Spinal cord (tissue), 3 donors: ENCODE results near the genes ZNF248, HNRNPF and TMEM72.

GRCh38 chr10:37856696-37857876 lies at the start of gene ZNF248:
Gene ZNF248 (minus strand): TSS chr10:37857610.
- PRO-cap = bidirectional peak, plus-strand start at chr10:37857777, minus-strand start at chr10:37857629
- RAMPAGE, long total RNA = start-site peak on the minus strand at chr10:37857563-37857621, 206 and 206 reads in 2 replicates

- PRO-cap = no peak
- RAMPAGE, long total RNA = no peak
Measured at GRCh38 chr10:37975293-37975978, 1.0 kb downstream of the ZNF25 start.

DNA sequence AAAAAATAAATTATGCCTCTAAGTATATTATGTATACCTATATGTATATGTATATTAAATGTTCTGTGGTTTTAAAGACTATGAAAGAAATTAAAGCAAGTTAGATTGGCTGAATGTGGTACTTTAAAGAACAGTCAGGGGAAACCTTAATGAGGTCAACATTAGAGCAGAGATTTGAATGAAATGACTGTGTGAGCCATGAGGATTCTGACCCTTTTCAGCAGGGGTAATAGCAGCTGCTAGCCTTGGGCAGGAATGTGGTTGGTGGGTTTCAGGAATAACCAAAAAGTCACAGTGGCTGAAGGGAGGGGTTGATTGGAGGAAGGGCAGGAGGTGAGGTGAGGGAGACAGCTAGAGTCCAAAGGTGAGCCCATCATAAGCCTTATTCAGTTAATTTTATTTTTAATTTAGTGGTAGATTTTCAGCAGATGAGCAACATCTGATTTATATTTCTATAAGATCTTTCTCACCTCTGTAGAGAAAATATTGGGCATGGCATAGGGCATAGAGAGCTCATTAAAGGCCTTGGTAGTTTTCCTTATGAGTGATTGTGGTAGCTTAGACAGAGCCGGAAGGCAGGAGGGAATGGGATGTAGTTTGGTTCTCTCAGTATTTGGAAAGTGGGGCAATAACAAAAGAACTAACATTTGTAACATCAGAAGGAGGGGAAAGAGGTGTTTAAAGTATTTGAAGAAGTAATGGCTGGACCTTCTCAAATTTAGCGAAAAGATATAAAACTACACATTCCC lies 7.8 kb downstream of the ZNF33A start:
- PRO-cap = no peak
- RAMPAGE, long total RNA = no peak

GRCh38 chr10:38023807-38024249 lies 13.4 kb downstream of the ZNF33A start:
- PRO-cap = no peak
- RAMPAGE, long total RNA = no peak

DNA sequence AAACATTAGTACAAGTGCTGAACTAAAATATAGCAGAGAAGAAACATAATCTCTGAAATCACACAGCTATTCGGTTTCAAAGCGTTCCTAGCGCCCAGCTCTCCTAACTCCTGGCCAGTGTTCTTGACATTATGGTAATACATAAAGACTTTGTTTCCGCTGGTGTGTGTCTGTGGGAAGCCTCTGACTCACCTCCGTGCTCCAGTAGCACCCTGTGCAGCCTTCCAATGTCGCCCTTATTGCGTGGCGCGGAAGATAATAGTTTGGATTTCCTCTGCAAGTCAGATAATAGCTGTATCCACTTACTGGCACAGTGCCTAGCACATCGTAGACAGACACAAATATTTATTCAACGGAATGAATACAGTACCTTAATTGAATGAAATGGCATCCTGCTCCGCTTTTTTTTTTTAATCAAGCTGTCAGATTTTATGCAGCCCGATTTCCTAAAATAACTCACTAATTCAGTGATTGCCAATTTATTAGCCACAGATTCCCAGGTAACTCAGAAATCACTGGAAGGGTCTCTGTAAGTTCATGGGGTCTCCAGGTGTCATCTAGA lies 647 bp downstream of the BMS1 start:
- PRO-cap = no peak
- RAMPAGE, long total RNA = no peak

GRCh38 chr10:42792586-42793206 lies 10.1 kb downstream of the BMS1 start:
- PRO-cap = no peak
- RAMPAGE, long total RNA = no peak

- PRO-cap = no peak
- RAMPAGE, long total RNA = no peak
Measured at GRCh38 chr10:42864534-42864919, 81.9 kb downstream of the BMS1 start.

DNA sequence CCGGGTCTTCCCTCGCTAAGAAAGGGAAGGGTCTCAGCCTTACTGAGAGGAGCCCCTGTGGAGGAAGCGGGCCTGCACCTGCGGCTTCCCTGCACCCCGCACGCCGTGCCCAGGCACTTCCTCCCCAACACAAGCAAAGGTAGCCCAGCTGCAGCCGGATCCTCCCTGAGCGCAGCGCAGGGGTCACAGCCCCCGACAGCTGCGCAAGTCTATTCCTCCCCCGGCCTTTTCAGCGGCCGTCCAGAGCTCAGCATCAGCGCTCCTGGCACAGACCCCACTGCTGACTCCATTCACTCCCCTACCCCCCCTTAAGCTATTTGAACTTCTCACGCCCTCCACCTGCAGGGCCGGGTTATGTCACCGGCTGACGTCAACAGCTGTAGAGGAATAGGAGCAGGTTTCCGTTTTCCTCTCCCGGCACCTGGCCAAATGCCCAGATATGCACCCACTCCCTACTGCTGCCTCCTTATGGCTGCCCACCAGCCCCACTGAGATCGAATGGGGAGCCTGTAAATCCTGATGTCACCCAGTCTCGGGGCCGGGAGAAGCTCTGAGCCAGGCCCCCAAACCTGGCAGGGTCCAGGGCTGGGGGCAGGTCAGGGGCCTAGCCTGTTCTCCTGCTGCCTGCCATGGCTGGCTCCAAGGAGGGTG lies 143.0 kb upstream of the RET start:
- PRO-cap = no peak
- RAMPAGE, long total RNA = no peak

DNA sequence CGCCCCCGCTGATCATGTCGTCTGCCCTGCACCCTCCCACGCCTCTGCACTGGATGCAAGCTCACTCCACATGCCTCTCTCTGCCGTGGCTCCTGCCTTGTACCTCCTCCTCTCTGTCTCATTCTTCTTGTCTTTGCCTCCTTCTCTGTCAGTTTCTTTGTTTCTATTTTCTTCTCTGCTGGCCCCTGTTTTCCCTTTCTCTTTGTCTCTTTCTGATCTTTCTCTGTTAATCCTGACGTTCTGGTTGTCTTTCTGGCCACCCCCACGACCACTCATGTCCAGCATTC lies 87.7 kb upstream of the RET start:
- PRO-cap = no peak
- RAMPAGE, long total RNA = no peak

GRCh38 chr10:42998492-42998691 lies 78.5 kb upstream of the RET start:
- PRO-cap = no peak
- RAMPAGE, long total RNA = no peak

GRCh38 chr10:43137325-43138020 lies 772 bp upstream of the CSGALNACT2 start:
- PRO-cap = no peak
- RAMPAGE, long total RNA = no peak

GRCh38 chr10:43140235-43141016 lies 2.2 kb downstream of the CSGALNACT2 start:
- PRO-cap = no peak
- RAMPAGE, long total RNA = no peak

DNA sequence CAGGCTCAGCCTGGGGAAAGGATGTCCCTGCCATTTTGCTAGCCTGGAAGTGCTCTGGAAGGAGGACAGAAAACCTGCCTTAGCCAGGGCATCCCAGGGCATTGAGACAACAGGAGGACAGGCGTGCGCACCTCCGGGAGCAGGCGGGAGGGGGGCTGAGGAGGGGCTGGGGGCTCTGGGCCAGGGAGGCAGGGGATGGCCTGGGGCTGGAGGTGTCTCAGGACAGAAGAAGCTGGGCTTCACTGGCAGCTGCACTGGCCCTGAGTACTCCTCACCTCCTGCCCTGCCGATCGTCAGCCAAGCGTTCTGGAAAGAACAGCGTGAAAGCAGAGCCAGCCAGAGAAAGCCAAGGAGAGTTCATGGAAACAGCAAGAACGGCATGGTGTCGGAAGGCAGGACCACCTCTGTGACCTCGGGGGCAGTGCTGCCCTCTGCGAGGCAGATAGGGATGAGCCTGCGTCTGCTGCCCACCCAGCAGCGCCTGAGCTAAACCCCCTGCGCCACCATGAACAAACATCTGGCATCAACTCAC lies 48.2 kb upstream of the RASGEF1A start:
- PRO-cap = no peak
- RAMPAGE, long total RNA = no peak

DNA sequence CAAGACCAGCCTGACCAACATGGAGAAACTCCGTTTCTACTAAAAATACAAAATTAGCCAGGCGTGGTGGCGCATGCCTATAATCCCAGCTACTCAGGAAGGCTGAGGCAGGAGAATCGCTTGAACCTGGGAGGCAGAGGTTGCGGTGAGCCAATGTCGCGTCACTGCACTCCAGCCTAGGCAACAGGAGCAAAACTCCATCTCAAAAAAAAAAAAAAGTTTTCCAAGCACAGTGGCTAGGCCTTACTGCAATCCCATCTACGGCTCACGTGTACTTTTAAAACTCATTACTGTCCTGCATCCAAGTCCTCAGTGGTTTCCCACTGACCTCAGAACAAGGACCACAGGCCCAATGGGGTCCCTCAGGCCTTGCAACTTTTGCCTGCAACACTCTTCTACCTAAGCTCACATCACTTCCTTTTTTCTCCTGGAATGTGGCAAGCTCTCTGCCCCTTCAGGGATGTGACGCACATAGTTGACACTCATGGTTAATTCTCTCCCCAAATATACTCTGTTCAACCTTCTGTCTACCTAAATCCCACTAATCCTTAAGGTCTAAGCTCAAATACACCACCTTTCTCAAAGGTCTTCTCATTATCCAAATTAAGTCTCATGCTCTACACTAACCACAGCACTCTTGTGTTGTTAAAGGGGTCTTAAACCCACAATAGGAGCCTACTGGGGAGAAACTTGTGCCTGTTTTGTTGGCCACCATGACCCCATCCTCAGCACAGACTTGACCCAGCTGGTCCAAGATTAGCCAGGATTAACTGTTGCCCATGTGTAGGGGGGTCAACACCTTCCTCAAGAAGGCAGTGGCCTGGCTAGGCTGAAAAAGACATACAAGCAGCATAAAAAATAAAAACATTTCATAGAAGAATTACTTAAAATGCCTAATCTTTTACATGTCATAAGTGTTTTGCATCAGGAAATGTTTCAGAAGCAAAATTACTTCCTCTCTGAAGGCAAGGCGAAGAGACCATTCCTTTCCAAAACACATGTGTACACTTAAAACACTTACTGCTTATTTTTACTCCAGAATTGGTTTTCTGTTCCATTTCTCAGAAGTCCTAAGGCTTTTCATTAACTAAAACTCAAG lies 15.2 kb downstream of the HNRNPF start:
- PRO-cap = no peak
- RAMPAGE, long total RNA = no peak

GRCh38 chr10:43399683-43400162 lies 9.3 kb downstream of the HNRNPF start:
- PRO-cap = no peak
- RAMPAGE, long total RNA = no peak

DNA sequence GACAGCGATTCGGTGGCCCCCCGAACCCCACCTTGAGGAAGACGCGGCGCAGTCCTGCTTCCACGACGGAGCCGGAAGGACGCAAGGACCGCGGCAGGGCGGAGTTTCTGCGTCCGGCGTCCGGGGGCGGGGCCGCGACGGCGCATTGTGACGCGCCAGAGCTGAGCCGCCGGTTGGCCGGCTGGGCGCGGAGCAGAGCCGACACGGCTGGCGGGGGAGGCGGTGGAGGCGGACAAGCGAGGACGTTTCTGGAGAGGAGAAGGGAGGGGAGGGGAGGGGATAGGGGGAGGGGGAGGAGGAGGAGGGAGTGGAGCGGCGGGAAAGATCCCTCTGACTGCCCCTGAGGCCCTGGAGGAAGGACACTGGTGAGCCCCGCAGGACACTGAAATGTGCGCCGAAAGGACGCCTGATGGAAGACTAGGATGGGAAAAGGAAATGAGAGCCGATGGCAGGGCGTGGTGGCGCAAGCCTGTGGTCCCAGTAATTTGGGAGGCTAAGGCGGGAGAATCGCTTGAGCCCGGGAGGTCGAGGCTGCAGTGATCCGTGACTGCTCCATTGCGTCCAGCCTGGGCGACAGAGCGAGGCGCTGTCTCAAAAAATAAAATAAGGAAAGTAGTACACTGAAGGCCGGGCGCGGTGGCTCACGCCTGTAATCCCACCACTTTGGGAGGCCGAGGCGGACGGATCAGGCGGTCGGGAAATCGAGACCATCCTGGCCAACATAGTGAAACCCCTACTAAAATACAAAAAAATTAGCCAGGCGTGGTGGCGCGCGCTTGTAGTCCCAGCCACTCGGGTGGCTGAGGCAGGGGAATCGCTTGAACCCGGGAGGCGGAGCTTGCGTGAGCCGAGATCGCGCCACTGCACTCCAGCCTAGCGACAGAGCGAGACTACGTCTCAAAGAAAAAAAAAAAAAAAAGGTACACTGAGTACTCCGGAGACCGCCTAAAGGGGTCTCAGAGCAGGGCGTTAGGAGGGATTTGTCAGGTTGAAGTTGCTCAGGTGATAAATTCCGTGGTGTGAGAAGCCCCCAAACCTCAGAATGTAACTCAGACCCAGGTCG lies at the start of gene HNRNPF:
TSS of gene HNRNPF (minus strand) at position 87 of the 1,063 bp plus-strand sequence.
- PRO-cap = bidirectional peak, plus-strand start at position 195 of the sequence, minus-strand start at position 73 of the sequence
- RAMPAGE, long total RNA = start-site peak on the minus strand centred at position 67 of the sequence, 24 bp wide, 217 and 230 reads in 2 replicates

DNA sequence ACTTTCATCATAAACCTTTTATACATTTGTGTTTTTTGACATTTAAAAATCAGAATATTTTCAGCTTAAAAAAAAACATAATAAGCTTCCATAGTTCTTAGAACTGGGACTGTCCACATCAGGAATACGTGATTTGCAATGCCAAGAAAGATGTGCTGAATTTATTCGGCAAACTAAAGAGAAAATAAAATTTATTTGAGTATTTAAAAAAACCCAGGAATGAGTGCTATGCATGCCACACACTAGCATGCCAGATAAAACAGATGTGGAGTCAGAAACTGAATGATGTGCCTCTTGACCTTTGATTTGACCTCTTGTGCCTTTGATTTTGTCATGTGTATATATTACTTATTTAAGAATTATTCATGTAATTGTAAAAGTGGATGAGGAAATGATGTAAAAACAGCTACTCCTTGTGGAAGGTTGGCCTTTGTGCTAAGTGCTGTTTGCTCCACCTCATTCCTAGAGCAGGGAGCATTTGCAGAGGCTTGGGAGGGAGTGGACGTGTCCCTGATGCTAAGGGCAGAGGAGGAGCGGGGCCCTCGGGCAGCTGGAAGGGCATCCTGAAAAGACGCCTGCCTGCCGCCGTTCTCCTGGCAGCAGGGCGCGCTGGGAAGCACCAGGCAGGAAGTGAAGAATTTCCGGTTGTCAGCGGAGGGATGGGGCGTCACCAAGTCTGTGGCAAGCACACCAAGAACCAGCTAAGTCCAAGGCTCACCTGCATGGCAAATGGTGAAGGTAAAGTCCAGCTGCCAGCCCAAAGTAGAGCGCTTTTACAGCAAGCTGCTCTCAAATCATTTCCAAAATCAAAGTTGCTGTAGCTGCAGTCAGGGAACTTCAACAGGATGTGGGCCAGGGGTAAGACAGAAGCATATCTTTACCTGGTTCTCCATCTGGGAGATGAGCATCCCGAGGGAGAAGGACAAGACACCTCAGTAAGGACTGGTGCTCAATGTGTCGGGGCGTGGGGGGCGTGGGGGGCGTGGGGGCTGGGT lies 197.6 kb upstream of the ZNF32 start:
- PRO-cap = no peak
- RAMPAGE, long total RNA = no peak

GRCh38 chr10:44065310-44066149 lies 319.4 kb downstream of the CXCL12 start:
- PRO-cap = no peak
- RAMPAGE, long total RNA = no peak

DNA sequence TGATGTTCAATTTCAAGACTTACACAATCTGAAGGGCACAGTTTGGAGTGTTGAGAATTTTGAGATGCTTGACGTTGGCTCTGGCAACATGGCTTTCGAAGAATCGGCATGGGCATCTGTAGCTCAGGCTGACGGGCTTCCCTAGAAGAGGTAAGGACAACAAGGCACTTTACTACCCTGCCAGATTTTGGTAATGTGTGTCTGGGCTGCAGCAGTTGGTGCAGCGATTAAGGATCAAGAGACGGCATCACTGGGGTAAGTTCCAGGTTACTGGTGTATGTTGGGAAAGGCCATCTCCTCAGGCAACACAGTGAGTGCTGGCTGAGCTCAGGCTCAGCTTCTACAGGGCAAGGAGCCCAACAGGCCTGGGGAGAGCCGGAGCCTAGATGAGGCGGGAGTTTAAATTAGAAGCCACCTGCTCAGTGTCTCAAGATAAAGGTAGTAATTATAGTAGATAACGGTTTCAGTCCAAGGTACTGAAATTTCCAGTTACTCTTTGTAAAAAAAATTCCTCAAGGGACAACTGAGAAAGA lies 4.1 kb downstream of the CXCL12 start:
- PRO-cap = no peak
- RAMPAGE, long total RNA = no peak

GRCh38 chr10:44911116-44911678 lies at the start of gene TMEM72:
Gene TMEM72 (plus strand): TSS chr10:44911337.
- PRO-cap = no peak
- RAMPAGE, long total RNA = no peak